Ureter (tissue), 1 donor: ENCODE results near the genes COPS6, MOSPD3 and POP7.

DNA sequence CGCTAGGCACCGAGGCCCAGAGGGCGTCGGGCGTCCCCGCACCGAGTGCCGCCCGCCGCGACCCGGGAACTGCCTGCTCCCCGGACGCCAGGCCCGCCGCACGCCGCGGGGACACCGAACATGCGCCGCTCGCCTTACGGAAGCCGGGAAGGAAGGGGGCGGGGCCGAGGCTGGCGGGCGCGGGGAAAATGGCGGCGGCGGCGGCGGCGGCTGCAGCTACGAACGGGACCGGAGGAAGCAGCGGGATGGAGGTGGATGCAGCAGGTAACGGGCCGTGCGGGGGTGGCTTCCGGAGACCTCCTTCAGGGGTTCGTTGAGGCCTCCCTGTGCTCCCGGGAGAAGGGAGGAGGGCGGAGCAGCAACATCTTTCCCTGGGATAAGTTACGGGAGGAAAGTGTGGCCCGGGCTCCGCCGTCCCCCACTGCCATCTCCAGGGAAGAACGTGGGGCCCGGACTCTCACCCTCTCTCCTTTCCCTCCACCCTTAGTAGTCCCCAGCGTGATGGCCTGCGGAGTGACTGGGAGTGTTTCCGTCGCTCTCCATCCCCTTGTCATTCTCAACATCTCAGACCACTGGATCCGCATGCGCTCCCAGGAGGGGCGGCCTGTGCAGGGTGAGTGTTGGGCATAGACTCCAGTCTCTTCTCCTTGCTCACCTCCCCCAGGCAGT lies at the start of gene COPS6:
TSS of gene COPS6 (plus strand) at position 167 of the 669 bp plus-strand sequence.
- PRO-cap: bidirectional peak, plus-strand start at position 176 of the sequence, minus-strand start at position 107 of the sequence

DNA sequence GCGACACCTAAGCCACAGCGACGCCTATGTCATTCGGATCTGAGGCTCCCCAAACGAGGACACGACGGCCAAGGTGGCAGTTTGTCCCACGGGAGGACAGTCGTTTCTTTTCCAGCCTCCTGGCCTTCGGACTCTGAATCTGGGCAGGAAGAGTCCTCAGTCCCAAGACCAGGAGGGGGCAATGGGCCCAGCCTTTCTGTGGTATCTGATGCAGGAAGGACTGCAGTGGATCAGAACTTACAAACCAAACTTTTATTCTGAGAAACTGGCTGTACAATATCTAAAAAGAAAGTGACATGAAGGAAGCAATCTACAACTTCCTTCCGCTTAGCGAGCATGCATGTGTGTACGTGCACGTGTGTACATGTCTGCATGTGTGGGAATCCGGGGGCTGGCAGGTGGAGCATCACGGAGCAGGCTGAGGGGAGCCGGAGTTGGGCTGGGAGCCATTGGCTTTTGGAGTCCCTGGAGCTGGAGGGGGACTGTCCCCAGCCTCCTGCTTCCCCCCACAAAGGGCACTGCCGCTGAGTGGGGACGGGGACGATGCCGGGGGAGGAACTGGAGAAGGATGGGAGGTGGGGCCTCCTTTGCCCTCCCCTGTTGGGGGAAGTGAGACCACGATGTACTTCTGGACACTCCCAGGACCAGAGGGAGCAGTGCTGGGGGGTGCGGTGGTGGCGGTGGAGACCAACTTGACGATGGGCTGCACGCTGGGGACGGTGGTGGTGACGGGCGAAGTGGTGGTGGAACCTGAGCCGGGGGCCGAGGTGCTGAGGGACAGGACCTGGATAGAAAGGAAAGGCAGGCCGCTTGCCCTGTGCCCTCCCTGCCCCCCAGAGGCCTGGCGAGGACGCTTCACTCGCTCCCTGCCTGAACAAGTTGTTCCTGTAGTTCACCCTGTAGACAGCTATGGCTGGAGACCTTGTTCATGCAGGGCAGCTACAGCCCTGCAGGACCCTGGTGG lies 5.7 kb downstream of the AP4M1 start:
- PRO-cap: no peak

DNA sequence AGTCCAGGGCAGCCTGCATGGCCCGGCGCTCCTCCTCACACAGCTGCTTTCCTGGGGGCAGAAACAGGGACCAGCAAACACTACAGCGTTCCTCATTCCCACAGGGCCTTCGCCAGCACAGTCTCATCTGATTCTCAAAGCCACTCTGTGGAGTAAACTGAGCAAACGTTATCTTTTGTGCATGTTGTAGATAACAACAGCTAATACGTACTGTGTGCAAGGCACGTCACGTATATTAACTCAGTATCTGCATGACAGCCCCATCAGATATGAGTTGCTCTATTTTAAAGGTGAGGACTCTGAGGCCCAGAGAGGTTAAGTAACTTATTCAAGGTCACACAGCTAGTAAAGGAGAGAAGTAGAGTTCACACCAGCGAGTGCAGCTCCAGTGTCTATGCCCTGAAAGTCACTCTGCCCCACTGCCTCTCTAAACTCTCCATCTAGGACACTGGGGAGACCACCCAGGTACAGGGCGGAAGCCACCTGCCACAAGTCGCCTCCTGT lies 2.7 kb downstream of the TRAPPC14 start:
- PRO-cap: no peak

GRCh38 chr7:100157279-100157663 lies 1.3 kb downstream of the TRAPPC14 start:
- PRO-cap: no peak

- PRO-cap: no peak
These were observed 2.8 kb upstream of the GAL3ST4 start for GRCh38 chr7:100171054-100171868.

DNA sequence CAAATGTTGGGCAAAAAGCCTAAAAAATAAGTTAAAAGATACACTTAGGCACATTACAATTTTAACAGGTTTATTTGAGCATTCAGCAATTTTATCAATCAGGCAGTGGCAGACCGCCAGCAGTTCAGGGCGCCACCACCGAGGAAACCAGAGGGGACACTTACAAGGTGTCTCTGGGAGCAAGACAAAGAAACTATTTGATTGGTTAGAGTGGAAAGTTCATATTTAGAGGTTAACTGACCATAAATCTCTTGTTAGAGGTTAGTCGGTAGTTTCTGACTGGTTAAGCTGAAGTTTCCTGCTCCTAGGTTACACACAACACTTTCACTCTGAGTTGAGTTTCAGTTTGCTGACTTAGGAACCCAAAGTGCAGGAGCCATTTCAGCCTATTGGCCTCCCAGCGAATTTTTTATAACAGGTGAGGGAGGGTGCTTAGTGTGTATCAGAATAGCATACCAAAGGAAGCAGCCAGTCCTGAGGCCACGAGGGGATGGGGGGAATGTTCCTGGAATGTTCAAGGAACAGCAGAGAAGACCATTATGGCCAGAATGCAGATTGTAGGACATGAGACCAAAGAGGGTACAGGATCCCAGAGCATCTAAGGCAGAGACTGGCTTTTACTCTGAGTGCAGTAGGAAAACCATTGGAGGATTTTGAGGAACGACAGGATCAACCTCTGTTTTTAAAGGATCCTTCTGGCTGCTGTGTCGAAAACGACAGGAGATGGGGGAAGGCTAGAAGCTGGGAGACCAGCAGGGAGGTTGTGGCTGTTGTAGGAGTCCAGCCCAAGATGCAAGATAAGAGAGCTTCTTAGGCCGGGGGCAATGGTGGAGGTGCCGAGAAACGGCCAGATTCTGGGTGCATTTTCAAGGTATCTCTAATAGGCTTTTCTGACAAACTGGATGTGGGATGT lies 10.6 kb upstream of the PVRIG start:
- PRO-cap: no peak

DNA sequence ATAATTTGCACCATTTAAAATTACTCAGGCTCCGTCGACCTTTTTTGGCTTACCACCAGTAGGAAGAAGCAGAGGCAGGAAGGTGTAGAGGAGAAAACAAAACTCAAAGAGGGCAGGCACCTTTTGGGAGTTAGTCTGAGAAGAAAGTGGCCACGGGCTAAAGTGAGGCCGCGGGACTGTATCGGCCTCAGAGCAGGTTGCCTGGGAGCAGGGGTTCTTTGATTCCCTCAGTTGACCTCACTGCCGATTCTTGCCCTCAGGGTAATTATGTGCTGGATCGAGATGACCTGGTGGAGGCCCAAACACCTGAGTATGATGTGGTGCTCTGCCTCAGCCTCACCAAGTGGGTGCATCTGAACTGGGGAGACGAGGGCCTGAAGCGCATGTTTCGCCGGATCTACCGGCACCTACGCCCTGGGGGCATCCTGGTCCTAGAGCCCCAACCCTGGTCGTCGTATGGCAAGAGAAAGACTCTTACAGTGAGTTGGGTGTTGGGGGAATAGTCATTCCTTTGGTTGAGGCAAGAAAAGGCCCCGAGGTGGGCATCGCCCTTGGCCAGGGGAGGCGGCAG lies 3.1 kb downstream of the MEPCE start:
- PRO-cap: no peak

- PRO-cap: no peak
These were observed 2.9 kb downstream of the PPP1R35 start for GRCh38 chr7:100433230-100433883.

GRCh38 chr7:100434442-100435240 lies 1.7 kb downstream of the PPP1R35 start:
- PRO-cap: no peak

DNA sequence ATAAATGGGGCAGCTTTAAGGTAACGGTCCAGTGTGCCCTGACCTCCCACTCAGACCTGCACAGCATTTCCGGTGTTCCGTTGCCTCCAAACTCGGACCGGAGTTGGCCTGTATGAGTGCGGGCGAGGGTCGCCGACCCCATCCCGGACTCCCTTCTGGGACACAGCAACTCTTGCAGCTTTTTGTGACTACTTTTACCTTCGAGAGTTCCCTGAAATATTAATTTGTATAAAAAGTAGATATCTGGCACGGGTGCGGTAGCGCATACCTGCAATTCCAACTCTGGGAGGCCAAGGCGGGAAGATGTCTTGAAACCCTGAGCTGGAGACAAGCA lies 811 bp upstream of the PPP1R35 start:
- PRO-cap: no peak

- PRO-cap: unidirectional peak, plus-strand start at chr7:100475759
These were observed 3.6 kb downstream of the TSC22D4 start for GRCh38 chr7:100475222-100476017.

DNA sequence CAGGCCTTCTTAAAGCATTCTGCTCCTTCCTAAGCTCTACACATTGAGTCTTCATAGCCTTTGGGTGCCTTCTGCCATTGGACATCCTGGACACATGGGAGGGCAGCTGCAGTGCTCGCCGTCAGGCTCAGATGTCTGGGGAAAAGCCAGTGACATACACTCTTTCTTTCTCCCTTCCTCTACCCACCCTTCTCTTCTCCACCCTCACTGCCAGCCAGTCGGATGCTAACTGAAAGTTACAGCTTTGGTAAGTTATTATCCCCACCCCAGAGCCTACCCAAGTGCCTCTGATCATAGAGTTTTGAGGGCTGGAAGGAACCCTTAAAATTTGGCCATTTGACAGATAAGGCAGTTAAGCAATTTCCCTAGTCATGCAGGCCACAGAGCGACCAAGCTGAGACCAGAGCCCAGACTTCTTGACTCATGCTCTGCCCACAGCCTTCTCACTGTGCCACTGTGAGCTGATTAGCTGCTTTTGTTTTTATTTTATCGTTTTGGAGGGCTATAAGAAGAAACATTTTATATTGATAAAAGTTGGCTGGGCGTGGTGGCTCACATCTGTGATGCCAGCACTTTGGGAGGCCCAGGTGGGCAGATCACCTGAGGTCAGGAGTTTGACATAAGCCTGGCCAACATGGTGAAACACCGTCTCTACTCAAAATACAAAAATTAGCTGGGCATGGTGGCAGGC lies 17.2 kb downstream of the SAP25 start:
- PRO-cap: no peak

DNA sequence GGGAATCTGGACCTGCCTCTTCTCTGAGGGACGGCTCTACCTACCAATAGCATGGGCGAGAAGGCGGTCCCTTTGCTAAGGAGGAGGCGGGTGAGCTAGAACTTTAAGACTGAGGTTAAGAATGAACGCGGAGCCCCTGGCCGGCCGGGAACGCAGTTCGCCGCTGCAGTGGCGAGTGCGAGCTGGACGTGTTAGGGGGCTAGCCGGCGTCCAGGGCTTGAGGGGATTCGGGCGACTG lies 366 bp downstream of the FBXO24 start:
- PRO-cap: unidirectional peak, plus-strand start at position 118 of the sequence

- PRO-cap: no peak
These were observed 4.8 kb upstream of the MOSPD3 start for GRCh38 chr7:100607224-100608320.

DNA sequence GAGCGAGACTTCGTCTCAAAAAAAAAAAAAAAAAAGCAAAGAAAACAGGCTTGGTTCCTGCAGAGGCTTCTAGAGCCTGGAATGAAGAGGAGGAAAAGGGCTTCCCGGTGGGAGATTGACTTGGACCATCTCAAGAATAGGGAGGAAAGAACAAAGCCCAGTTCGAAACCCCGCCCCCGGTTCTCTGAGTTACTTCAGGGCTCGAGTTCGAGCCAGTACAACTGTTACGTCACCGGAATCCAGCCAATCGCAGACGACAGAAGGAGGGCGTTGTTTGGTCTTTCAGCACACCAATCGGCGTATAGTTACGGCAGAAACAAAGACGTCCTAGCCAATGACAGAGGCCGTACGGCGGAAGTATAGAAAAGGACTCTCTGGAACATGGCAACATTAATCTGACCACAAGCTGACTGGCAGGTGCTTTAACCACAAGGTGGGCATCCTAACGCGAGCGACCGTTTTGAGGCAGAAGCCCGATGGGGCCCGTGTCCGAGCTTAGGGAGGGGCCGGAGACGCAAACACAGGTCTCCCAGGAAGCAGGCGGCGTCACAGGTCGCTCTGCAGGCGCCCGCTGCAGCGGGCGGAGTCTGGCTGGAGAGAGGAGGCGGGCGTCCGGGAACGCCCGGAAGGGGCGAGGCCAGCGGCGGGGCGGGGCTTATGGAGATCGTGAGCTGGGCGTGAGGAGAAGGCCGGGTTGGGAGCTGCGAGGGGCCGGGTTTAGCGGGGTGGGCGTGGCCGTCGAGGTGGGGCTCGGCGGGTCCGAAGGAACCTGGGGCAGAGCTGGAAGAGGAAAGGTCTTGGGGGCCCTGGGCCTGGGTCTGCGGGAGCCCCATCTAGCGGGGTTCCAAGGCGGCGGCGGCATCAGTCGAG lies at the start of gene MOSPD3:
TSS of gene MOSPD3 (plus strand) at position 732 of the 870 bp plus-strand sequence.
- PRO-cap: unidirectional peak, minus-strand start at position 129 of the sequence; unidirectional peak, minus-strand start at position 186 of the sequence; bidirectional peak, plus-strand start at position 732 of the sequence, minus-strand start at position 610 of the sequence

DNA sequence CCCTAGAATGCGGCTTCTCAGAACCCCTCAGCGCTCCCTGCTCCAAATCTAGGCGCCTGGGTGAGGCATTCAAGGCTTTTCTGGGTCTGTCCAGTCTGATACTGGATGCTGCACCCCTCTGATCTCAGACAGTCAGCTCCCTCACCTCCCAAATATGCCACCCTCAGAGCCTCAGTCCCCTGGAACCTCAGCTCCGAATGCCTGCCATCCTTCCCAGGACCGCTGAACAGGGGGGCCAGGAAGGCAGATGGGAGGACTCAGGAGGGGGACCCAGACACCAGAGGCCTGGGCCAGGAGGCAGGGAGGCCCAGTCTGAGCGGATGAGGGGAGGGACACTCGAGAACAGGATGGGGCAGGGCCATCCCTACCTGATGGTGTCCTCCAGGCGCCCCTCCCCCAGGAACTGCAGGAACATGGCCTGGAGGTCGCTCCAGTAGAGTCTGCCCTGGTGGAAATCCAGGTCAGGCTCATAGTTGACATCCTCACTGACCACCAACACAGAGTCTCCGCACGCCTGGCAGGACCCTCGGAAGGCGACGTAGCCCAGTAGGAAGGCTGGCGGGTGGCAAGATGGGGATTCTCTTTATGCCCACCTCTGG lies 935 bp downstream of the TFR2 start:
- PRO-cap: no peak

- PRO-cap: no peak
These were observed 365 bp downstream of the TFR2 start for GRCh38 chr7:100640917-100641456.

DNA sequence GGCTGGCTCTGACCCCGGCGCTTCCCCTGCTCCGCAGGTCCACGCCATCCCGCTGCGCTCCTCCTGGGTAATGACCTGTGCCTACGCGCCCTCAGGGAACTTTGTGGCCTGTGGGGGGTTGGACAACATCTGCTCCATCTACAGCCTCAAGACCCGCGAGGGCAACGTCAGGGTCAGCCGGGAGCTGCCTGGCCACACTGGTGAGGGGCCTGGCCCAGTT lies 3.8 kb downstream of the GNB2 start:
- PRO-cap: no peak

- PRO-cap: bidirectional peak, plus-strand start at chr7:100706071, minus-strand start at chr7:100705883
These were observed at the start of gene POP7 for GRCh38 chr7:100705804-100706535. TSS of gene POP7 (plus strand) at chr7:100706121.

DNA sequence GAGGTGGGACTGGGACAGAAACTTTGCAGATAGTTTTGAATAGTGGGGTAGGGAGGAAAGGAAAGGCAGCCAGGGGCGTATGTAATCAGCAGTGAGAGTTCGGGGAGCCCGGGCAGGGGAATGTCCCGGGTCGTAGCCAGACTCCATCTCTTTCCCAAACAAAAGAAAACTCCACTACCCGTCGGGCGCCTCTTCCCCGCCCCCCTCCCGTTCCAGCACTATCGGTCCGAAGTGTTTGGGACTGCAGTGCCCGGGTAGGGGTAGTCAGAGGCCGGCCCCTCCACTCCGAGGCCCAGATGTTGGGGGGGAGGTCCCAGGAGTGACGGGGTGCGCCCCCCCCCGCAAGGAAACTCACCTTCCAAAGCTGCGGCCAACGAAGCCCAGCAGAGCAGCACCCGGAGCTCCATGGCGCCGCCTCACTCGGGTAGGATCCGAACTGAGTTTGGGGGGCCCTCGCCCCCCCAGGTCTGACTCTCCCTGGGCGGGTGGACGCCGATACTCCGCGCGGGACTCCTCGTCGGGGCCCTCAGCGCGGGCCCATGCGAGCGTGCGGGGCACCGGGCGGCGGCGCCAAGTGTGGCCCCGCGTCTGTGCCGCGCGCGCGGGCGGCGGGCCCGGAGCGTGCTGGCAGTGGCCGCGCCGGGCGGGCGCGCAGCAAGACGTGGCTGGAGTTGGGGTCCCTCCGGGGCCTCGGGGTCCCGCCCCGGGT lies 545 bp downstream of the EPHB4 start:
- PRO-cap: no peak